Neural crest cell (in vitro differentiated cells): ENCODE measurements around the genes RCN1 and CSTF3.

DNA sequence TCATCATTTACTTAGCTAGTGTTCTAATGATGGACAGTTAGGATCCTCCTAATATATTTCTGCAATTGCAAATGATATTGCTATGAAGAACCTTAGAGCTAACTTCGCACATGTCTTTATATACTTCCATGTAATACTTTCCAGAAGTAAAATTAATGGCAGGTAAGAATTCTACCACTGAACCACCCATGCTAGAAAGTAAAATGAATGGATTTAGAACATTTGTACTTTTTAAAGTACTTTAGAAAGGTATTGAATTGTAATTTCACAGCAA, 25.5 kb upstream of the PAX6 start:
- PRO-cap, result no peak

- PRO-cap, result bidirectional peak, plus-strand start at chr11:32091074, minus-strand start at chr11:32090835
Measured at GRCh38 chr11:32090557-32091205, at the start of gene RCN1. RCN1 (plus strand) TSS chr11:32091074.

DNA sequence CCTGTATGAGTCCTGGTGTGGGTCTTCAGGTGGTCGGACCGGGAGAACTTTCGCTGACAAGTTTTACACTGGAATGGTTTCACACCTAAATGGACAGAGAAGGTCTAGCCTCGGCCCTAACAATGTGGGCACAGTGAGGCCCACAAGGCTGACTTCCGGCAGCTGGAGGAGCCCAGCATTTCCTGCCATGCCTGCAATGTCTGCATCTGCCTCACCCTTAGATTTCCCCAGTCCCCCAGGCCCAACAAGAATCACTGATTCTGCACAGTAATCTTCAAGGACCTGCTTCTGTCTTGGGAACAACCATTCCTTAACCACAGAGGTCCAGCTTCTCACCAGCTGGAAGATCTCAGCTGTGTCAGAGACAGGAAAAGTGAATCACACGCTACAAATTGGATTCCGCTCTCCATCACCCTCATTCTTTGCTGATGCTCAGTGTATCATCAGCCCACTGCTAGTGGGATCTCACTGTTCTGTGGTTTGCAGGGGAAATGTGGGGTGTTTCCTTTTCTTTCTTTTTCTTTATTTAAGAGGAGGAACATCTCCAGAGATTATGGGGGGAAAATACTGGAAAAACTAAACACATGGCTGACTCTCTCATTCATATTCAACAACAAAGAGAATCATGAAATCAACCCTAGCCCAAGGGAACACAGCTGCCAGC, 43.2 kb downstream of the WT1 start:
- PRO-cap, result no peak

- PRO-cap, result no peak
Measured at GRCh38 chr11:32426627-32427508, 8.5 kb downstream of the WT1 start.

- PRO-cap, result no peak
Measured at GRCh38 chr11:32466186-32466564, 30.8 kb upstream of the WT1 start.

GRCh38 chr11:33017927-33018314, 2.2 kb downstream of the DEPDC7 start:
- PRO-cap, result no peak

DNA sequence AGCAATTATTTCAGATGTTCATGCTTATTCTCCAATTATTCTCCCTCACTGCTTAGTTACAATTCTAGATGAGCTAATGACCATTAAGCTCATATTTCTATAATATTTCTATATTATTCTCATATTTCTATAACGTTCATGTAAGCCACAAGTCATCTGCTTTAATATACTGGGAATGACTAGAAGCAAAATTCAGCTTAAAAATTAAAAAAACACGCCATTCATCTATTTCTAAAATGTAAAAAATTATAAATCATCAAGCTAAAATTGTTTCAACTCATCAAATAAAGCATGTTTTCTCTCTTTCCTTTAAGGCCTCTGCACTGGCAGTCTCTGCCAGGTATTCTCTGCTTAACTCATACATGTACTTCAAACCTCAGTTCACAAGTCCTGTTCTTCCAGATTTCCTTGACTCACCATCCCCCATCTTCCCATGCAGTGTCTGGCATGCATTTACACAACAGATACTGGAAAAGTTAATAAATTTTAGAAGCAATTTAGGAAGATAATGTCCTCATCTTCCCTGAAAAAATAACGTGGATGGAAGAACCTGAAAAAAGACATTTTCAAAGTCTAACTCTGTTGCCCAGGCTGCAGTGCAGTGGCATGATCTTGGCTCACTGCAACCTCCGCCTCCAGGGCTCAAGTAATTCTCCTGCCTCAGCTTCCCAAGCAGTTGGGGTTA, 32.6 kb downstream of the CSTF3 start:
- PRO-cap, result no peak

- PRO-cap, result bidirectional peak, plus-strand start at chr11:33161238, minus-strand start at chr11:33161232; bidirectional peak, plus-strand start at chr11:33161761, minus-strand start at chr11:33161470
Measured at GRCh38 chr11:33160715-33161812, at the start of gene CSTF3. CSTF3 (minus strand) TSS chr11:33161480.

- PRO-cap, result no peak
Measured at GRCh38 chr11:33703713-33704710, 3.4 kb upstream of the C11orf91 start.

DNA sequence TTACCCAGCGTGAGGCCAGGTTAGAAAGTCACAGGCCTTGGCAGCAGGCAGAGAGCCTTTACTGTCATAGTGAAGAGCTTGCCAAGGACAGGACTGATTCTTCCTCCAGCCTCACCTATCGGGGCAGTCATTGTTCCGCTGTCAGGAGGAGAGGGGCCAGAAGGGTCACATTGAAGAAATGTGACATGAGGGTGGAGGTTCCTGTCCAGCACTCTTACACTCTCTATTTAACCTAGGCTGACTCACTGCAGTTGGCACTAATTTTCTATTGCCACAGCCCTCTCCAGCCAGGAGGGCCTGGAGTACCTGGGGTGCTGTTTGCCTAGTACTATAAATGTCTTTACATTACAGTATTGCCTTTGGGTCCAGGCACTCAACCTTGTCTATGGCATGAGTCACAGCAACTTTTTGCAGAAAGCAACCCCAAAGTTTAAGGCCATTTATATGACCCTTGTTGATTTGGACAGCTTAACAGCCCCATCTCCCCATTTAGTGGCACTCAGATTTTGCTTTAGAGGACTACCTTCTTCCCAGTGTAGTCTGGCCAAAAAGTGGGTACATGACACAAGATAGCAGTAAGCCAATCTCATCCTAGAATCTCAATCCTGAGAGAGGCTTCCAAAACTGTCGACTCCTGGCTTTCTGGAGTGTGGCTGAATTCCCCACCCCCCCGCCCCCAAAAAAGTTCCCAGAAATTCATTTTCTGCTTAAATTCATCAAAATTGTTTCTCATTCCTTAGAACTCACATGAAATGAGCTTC, 7.3 kb upstream of the C11orf91 start:
- PRO-cap, result no peak

DNA sequence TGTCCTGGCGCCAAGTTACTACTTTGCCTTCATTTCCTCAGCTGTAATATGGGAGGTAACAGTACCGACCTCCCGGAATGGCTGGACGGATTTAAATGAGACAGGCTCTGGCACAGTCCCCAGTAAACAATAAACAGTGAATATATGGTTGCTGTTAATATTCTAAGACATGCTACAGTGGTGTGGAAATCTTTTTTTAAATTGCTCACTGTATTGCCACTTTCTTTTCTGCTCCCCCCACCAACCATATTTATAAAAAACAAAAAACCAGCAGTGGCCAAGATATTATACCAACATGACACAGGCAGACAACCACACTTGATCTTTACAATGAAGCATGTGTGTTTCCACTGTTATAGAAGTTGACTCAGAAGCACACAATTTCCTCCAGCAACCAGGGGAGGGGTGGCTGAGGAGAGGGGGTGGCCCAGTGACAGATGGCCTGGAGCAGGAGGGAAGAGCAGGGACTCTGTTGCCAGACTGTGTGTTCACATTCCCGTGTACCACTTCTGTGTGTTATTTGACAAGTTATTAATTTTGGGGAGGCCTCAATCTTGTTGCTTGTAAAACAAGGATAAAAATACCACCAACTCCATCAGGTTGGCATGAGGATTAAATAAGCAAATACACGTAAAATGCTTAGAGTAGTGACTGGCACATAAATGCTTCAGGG, 14.8 kb downstream of the CD59 start:
- PRO-cap, result no peak

GRCh38 chr11:33751775-33751996, 15.5 kb upstream of the CD59 start:
- PRO-cap, result no peak

GRCh38 chr11:34034097-34034475, 17.4 kb upstream of the CAPRIN1 start:
- PRO-cap, result no peak

DNA sequence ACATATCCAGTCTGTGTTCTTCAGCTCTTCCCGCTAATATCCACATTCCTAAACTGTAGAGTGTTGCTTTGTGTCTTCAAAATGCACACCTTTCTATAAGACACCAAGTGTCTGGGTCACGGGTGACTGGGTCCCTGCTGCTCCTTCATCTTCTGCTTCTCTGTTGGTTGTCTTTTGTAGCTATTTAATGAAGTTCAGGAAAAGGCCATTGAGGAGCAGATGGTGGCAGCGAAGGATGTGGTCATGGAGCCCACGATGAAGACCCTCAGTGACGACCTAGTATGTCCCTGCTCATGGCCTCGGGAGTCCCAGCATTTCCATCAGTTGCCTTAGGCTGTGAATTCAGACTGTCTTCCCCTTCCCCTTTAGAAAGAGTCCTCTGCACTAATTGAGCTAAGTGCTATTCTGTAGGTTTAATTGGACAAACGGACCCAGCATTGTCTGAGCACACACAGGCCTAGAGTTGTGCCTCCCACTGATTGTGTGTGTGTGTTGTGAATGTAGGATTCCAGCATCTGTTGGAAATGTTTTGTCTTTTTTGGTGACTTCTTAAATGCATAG, 36.2 kb downstream of the NAT10 start:
- PRO-cap, result no peak

DNA sequence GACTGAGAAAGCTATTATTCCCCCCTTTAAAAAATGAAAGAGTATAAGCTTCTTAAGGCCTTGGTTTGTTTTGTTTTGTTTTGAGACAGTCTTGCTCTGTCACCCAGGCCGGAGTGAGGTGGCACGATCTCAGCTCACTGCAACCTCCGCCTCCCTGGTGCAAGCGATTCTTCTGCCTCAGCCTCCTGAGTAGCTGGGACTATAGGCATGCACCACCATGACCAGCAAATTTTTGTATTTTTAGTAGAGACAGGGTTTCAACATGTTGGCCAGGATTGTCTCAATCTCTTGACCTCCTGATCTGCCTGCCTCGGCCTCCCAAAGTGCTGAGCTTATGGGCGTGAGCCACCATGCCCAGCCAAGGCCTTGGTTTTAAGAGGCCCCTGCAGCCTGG, 75.4 kb downstream of the NAT10 start:
- PRO-cap, result no peak

DNA sequence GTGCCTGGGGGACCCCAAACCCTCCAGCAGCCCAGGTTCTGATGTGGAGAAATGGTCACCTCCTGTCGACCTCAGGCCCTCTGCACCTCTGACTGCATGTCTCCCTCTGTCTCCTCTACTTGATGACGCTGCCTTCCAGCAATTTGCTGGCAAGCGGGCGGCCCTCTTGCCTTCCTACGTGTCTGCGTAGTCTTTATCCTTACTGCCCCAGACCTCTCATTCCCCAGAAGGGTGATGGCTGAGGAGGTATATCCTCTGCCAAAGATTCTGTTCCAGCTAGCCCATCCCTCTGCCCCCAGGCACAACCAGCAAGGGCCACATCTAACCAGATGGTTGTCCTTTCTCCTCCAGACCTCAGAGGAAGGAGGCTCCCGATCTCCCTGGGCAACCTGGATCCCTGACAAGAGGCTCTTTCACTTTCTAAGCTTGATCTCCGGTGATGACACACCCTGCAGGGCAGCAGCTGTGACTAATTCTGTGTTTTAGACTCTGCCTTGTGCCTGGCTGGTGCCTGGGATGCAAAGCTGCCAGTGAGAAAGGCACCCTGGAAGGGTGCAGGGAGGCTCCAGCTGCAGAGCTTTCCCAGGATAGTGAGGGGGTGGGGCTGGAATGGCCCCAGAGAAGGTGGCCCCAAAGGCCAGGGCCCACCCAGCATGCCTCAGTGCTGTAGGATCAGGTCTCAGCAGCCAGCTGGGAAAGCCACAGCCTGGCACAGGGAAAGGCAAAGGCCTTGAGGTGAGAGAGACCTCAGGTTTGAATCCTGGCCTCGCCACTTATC, 87.5 kb downstream of the NAT10 start:
- PRO-cap, result no peak

DNA sequence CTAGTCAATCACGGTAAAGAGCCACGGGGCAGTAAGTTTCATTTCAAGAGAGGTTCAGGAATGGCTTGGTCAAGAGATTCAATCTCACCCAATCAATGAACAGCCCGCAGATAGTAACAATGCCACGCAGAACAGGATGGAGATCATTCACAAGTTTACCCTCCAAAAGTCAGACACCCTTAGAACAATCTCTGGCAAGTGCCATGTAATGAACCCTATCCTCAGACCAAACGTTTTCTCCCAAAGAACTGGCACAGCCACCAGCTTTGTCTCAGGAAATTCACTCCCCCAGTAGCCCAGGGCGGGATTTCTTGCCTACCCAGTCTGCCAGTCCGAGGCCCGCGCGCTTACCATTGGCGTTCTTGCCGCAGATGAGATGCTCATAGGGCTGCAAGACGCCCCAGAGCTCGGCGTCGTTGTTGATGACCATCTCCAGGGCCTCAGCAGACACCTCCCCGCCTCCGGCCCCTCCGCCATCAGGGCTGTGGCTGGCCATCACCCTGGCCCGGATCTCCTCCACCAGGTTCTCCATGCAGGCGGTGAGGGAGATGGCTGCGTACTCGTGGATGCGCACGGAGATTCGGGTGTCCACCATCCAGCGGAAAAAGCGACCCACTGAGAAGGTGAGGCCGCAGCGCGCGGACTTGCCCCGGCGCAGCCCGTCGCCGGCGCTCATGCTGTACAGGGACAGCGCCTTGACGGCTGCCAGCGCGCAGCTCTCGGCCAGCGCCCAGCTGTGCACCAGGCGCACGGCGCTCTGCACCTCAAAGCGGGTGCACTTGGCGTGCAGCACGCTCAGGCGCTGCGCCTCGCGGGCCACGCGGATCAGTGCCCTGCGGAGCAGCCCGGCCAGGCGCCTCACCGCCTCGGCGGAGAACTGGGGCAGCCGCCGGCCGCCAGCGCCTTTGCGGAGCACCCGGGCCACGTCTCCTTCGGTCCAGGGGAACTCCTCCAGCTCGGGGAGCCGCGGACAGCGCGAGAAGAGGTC, 1.2 kb downstream of the ABTB2 start:
- PRO-cap, result no peak

DNA sequence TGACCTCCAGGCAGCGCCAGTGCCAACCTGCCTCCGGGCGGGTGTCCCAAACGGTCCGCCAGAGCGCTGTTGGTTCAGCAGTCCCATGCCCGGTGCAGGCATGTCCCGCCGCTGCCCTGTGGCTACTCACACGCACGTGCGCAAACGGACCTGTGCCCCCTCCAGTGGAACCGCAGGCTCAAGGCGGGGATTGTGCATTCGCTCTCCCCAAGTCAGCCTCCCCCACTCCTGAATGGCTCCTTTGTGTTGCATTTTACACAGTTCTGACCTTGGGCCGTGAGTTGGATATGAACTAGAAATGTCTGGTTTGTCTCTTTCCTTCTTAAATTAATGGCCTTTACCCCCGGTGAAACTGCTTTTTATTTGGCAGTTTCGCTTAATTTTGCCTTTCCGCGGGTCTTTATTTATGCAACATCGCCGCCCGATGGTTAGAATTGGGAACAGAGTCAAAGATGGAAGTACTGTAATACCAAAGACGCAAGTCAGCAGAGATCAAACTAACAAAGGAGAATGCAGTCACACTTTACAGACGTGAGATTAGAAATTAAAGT, 1.3 kb upstream of the ABTB2 start:
- PRO-cap, result unidirectional peak, minus-strand start at position 128 of the sequence

GRCh38 chr11:34489059-34489584, 24.5 kb downstream of the ELF5 start:
- PRO-cap, result no peak

DNA sequence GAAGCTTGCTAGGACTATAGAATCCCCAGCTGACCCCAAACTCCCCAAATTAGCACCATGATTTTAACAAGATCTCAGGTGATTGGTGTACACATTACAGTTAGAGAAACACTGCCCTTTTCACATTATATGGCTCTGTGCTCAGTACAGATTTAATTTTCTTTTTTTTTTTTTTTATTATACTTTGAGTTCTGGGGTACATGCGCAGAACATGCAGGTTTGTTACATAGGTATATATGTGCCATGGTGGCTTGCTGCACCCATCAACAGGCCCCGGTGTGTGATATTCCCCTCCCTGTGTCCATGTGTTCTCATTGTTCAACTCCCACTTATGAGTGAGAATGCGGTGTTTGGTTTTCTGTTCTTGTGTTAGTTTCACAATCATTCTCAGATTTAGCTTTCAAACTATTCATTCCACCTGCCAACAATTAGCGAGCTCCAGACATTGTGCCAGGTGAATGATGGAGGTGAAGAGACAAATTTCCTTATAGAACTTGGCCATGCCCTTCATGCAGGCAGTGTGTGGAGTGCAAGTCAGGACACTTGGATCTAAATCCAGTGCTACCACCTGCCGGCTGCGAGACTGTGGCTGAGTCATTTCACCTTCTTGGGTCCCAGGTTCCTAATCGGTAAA, 18.9 kb upstream of the EHF start:
- PRO-cap, result no peak